Thoracic aorta (tissue), 1 donor: ENCODE measurements around a stretch of chr10.

- RAMPAGE, long total RNA: no peak
These were observed 72.7 kb downstream of the FAM53B start for GRCh38 chr10:124671514-124671783.

- RAMPAGE, long total RNA: no peak
These were observed 72.4 kb downstream of the FAM53B start for GRCh38 chr10:124671784-124672189.

DNA sequence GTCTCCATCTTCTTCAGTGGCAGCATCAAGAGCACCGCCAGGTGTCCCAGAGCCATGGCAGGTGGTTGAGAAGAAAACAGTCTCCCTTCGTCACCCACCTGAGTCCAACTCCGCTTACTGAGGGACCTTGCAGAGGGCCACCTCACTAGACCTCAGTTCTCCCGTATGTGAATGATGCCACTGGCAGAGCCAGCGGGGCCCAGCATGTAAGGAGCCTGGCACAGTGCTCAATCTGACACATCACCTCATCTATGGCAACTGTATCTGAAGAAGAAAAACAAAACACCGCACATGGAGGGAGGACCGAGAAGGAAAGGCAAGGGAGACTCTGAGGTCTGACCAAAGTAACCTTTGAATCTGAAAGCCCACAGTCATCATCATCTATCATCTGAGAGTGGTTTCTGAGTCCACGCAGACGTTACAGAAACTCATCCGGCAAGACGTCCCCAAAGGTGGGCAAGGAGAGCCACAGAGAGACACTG lies 49.3 kb downstream of the FAM53B start:
- RAMPAGE, long total RNA: no peak

DNA sequence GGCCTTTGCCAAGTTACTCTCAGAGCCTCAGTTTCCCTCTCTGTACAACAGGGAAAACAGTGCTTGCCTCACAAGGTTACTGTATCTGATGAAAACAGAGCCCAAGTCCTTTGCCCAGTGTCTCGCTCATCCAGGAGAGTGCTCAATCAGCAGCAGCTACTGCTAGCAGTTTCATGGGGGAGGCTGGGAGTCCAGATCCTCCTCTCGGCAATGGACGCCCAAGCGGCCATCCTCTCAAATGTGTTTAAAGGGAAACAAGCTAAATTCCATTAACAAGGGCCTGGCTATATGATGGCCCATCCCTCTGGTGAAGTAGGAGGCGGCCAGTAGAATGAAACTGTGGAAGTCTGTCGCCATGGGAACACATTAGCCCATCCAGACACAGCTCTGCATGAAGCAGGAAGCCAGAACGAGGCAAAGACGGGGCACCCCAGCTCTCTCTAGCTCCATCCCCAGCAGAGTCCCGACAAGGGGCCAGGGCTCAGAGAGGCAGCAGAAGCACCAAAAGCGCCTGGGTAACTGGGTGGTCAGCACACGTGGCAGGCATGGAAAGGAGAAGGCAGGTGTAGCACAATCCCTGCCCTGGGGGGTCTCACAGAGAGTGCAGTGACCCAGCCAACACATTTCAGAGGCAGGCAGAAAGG lies 35.1 kb downstream of the FAM53B start:
- RAMPAGE, long total RNA: no peak

GRCh38 chr10:124741253-124741802 lies 2.9 kb downstream of the FAM53B start:
- RAMPAGE, long total RNA: no peak

- RAMPAGE, long total RNA: no peak
These were observed 3.5 kb downstream of the EEF1AKMT2 start for GRCh38 chr10:124788139-124788668.

- RAMPAGE, long total RNA: no peak
These were observed 458 bp upstream of the EEF1AKMT2 start for GRCh38 chr10:124792267-124792423.

DNA sequence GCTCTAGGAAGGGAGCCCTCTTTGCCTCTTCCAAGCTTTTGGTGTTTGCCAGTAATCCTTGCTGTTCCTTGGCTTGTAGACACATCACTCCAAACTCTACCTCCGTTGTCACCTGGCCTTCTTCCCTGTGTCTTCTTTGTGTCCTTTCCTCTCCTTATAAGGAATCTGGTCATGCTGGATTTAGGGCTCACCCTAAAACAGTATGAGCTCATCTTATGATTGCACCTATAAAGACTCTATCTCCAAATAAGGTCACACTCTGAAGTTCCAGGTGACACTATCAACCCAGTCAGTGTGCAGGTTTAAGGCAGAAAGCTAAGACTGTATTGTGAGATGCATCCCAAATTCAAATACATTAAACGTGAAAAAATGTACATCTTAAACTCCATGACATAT lies 49.0 kb upstream of the ZRANB1 start:
- RAMPAGE, long total RNA: no peak

- RAMPAGE, long total RNA: no peak
These were observed 27.5 kb upstream of the CTBP2 start for GRCh38 chr10:125055362-125055876.

- RAMPAGE, long total RNA: no peak
These were observed 48.1 kb upstream of the CTBP2 start for GRCh38 chr10:125075622-125076644.

GRCh38 chr10:125086541-125087200 lies 58.8 kb upstream of the CTBP2 start:
- RAMPAGE, long total RNA: no peak

DNA sequence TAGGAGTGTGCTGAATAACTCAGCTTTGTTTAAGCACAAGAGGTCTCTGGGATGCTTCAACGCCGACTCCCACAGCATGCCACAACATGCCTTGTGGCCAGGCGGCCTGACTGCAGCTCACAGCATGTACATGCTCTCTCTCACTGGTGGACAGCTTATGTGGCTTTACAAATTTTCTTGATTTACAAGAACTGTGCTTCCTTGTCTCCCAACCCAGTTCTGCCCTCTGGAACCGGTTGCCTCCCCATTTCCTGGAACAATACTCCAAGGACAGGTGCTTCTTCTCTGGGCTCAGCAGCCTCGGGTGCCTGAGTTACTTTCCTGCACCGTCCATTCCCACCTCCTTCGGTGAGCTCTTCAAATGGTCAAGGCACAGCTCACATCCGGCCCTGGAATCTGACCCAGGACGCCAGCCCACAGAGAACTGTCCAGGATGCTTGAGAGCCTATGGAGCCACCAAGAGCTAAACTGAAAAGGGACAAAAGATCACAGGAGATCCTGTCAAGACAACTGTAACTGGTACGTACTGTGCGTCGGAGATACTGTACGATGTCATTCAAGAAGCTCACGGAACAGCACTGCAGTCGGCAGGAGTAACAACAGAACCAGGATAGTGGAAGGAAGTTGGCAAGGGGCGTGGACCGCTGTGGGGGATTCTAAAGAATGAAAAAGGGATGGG lies 59.9 kb upstream of the CTBP2 start:
- RAMPAGE, long total RNA: no peak

DNA sequence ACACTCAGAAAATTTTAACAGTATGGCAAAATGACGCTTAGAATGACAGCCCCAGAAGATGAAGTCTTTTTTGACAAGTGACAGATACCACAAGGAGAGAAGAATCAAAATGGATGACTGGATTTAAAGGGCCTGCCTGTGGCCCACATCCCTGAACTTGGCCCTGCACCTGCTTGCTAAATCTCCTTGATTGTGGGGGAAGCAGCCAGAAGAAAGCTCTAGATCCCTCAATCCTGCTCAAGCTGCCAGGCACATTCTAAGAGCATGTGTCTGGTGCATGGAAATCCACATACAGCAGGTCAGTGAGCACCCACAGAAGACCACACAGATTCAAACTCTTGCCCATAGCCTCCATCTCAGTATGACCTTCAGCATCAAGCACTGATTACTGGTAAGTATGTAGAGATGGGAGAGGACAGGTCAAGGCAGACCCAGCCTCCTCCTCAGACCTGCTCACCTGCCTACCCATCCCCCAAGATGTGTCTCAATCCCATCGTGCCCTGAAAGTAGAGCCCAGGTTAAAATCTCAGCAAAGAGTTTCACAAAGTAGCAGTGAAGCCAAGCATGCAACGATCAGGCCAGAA lies 105.1 kb upstream of the CTBP2 start:
- RAMPAGE, long total RNA: no peak

GRCh38 chr10:125146706-125147759 lies 119.2 kb upstream of the CTBP2 start:
- RAMPAGE, long total RNA: no peak

DNA sequence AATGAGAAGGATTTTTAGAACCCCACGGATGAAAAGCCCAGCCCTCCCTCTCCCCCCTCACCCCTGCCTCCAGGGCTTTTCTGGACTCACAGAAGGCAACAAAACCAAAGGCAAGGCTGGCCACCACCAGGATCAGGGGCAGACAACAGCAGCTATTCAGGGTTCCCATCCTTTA lies 126.2 kb upstream of the CTBP2 start:
- RAMPAGE, long total RNA: no peak

- RAMPAGE, long total RNA: no peak
These were observed 129.5 kb upstream of the CTBP2 start for GRCh38 chr10:125157142-125157943.

DNA sequence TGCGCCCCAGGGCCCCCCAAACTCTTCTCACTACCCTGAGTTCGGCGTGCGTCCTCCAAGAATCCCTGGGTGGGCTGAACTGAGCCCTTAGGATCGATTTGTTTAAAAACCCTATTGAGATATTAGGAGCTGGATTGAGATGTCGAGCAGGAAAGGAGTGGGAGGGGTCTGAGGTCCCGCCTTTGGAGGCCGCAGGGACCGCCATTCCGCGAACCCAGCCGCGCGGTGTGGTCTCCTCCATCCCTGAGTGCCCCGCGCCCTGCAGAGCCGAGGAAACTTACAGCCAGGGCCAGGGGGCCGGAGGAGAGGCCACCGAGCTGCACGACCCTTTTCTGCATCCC lies 134.1 kb upstream of the CTBP2 start:
- RAMPAGE, long total RNA: no peak

DNA sequence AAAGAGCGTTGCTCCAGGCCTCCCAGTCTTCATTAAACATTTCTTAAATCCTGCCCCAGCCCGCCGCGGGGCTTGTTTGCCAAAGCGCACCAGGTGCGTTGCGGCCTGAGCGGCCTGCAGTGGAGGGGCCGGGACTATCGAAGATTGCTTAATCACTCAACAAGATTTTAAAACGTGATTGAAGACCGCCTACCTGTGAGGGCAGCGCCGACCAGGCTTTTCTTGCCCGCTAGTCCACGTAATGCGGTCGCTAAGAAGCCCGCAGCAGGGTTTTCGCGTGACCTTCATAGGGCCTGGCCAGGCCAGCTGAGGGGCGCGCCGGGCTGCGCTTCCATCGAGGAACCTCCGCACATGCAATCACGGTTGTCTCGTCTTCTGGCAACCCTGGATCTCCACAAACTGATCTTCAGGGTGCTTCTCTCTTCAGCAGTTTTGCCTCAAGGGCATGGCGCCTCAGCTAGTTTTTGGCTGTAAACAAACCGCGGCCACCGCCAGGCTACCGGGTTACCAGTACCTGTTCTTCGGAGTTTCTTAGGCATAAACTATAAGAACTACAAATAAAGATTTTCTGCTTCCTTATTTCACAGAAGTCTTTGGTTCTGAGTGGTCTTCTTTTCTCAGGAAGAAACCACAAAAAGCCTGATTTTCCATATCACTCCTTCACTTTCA lies 134.7 kb upstream of the CTBP2 start:
- RAMPAGE, long total RNA: no peak

DNA sequence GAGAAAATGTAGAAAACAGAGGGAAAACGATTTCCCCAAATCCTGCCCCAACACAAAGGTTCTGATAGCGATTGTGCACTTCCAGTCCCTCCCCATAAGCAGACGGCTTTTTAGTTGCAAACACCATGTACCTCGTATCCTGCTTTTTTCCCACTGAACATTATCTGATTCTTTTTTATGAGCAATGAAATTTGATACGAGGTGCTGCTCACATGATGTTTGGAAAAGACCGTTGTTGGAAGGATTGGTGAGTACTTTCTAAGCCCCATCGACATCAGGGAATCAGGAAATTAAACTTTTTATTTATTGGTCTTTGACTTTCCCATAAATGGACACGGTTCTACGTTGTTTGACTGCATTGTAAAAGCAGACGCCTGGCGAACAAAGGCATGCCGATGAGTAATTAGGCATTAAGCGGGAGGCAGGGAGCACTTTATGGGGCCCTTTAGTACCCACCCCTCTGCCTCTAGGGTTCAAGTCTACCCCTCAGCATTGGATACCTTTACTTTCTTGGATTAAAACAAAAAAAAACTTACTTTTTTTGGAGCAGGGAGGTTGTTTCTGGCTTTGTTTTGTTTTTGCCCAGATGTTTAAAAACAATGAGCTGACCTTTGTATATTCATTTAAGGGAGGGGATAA lies 49.3 kb downstream of the TEX36 start:
- RAMPAGE, long total RNA: no peak

DNA sequence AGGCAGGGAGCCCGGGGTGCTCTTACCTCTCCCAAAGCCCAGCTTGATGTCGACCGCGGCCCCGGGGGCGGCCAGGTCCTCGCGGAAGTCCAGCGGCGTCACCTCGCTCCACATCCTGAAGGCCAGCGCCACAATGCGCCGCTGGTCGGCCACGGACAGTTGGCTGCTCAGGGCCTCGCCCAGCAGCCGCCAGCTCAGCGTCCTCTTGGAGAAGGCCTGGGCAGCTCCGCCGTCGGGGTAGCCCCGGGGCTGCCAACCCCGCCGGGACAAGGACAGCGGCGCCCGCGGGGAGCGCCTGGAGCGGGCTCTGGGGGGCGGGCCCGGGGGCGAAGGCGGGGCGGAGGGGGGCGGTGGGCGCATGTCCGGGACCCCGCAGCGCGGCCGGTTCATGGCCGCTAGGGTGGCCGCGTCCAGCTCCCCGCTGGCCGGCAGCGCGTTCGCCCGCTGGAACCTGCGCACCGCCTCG lies 1.8 kb downstream of the MMP21 start:
- RAMPAGE, long total RNA: no peak